Mesenchymal stem cell of the bone marrow (primary cell): ENCODE data around the genes FAM83B and GFRAL.

- CAGE, long polyA plus RNA, result no peak
These were observed 18.1 kb downstream of the KLHL31 start for GRCh38 chr6:53647602-53647801.

DNA sequence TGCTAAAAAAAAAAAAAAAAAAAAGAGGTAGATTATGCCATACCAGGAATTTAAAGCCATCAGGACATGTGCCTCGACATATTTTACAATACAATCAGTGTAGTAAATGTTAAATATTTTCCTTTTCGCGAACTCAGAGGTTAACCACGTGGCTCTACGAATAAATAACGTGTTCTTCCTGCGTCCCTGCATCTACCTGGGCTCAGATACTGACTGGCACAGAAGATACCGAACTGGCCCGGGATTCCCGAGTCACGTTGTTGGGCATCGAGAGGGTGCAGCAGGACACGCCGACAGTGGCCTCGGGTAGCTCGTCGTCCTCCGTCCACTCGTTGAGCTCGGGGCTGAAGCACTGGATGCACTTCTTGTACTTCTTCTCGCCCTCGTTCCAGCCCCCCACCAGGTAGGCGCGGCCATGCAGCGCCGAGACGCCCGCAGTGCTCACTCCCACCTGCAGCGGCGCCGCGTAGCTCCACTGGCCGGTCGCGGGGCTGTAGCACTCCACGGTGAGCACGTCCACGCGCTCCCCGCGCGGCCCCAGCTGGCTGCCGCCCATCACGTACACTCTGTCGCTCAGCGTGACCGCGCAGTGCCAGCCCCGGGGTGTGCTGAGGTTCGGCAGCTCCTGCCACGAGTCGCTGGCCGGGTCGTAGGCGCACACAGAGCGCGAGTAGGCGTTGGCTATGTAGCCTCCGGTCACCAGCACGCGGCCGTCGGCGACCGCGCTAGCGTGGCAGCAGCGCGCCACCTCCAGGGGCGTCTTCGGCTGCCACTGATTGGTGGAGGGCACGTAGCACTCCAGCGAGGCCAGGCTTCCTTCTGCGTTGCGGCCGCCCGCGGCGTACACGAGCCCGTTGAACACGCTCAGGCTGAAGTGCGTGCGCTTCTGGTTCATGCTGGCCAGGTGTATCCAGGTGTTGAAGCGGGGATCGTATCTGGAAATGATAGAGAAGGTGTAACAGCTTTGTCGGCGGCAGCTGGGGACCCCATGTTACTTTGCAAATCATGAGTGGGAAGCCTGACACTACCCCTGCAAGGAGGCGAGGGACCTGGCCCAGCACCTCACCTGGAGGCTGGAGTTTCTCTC, 13.8 kb downstream of the KLHL31 start:
- CAGE, long polyA plus RNA, result no peak

GRCh38 chr6:53662392-53662853, 3.1 kb downstream of the KLHL31 start:
- CAGE, long polyA plus RNA, result no peak

- CAGE, long polyA plus RNA, result no peak
These were observed 60.3 kb upstream of the LRRC1 start for GRCh38 chr6:53734409-53735035.

DNA sequence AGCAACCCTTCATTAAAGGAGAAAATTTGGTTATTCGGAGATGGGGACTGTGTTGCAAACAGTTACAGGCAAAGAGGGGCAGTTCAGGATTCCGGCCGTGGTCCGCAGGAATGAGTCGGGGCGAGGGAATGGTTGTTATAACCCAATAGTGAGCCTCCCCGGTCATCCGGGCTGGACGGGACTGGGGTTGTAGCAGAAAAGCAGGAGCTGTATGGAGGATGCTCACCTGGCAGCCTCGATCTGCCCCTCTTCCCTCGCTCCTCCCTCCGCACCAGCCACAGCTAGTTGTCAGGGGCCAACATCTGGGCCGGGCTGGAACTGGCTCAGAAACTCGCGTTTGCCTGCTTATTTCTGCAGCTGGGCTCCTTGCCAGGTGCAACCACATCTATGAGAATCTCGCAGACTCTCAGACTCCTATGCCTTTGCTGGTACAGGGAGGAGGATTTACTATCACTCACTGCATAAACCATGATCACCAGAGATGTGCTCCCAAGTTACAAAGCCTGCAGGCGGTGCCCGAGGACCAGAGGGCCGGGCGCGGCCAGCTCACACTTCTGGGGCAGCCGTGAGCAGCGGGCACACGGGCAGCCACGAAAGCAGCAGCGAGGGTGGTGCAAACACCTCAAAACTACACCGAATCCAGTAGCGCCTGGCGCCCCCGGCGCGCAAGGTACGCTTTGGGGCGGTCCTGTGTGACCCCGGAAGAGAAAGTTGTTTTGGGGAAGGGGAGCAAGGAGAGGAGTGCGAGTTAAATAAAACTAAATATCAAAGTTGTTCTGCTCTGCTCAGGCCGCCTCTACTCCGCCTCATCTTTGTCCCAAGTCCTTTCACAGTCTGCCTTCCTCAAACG, 633 bp upstream of the LRRC1 start:
- CAGE, long polyA plus RNA, result no peak

DNA sequence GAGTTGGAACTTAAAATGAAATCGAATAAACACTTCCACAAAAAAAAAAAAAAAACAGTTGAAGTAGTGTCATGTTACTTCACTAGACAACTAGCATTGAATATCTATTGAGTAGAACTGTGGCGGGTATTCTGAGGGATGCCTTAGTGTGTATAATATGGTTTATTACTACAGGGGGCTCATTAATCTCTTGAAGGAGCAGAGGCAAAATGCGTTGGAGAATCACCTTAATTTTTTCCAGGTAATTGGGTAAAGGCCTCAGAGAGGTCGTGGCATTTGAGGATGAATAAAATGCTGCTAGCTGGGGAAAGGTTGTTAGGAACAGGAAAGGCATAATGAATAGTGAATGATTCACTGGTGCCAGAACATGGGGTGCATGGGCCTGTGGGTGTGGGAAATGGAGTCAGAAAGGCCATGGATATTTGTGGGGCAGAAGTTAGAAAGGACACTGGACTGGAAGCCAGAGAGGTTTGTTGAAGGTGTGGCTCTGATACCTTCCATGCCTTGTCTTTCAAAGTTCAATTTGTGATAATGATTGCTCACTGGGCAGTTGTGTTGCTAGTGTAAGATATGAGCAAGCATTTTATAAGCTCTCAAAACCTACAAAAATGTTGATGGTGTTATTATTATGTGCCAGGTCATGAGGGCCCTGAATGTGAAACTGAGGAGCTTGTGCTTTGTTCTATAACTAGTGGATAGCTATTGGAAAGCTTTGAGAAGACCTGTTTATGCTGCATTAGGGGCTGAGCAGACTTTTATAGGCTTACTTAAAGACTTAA, 32.7 kb downstream of the LRRC1 start:
- CAGE, long polyA plus RNA, result no peak

- CAGE, long polyA plus RNA, result no peak
These were observed 92.6 kb upstream of the MLIP start for GRCh38 chr6:54018473-54019265.

DNA sequence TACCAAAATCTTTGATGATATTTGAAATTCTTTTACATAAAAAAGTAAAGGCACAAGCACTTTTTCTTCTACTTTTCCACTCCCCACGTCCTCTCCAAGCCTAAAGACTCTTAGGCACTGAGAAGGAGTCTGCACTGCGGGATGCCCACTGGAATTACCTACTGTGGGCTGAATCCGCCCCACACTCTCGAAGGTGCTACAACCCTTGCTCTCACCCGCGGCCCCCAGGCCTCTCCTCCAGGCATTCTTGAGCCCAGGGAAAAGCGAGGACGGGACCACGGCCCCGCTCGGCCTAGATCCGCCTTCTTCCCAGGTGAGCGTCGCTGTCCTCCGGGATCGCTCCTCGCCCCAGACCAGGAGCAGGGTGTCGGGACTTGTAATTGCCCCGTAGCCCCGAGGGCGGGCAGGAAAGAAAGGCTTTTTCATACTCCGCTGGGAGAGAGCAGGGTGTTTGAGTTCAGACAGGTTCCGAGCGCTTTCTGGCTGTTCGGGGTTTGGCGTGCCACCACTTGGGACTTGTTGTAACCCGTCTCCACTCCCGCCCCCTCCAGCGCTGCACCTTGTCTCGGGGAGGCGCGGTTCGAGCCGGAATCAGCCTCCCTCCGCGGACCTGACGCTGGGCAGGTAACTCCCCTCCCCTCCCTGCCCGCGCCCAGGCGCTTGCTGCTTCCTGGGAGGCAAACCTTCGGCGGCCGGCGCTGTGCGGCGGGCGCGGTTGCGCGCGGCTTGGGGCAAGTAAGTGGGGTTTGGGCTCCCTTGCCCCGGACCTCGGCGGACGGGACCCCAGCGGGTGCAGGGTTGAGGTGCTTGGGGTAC, at the start of gene FAM83B:
FAM83B (plus strand) TSS at position 680 of the 816 bp plus-strand sequence.
- CAGE, long polyA plus RNA, result no peak

- CAGE, long polyA plus RNA, result no peak
These were observed 1.7 kb downstream of the FAM83B start for GRCh38 chr6:54848348-54848633.

GRCh38 chr6:54961275-54962234, 115.0 kb downstream of the FAM83B start:
- CAGE, long polyA plus RNA, result no peak

DNA sequence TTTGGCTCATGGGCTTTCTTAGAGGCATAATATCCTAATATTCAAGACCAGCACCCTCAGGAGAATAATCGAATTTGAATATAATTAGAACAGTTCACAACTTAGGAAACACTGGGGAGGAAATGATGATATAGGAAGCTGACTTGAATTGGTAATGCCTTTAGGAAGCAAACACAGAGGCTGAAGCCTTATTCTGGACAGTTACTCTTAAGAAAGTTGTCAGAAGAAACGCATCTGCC, at the start of gene GFRAL:
GFRAL (plus strand) TSS at position 189 of the 239 bp plus-strand sequence.
- CAGE, long polyA plus RNA, result no peak

DNA sequence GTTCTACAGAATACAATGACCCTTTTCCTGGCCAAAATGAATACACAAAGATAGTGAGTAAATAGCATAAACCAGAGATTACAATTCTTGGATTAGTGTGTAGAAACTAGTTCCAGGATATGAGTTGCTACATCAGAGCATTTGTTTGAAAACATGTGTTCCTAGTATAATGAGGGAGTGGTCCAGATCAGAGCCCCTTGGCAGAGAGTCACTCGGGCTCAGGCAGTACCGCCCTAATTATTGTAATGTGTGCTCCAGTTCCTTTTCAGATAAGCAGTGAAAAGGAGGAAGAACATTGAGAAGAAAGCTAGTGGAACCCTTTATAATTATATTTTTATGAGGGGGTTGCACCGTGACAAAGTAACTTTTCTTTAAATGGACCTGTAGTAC, 63.8 kb upstream of the COL21A1 start:
- CAGE, long polyA plus RNA, result no peak

DNA sequence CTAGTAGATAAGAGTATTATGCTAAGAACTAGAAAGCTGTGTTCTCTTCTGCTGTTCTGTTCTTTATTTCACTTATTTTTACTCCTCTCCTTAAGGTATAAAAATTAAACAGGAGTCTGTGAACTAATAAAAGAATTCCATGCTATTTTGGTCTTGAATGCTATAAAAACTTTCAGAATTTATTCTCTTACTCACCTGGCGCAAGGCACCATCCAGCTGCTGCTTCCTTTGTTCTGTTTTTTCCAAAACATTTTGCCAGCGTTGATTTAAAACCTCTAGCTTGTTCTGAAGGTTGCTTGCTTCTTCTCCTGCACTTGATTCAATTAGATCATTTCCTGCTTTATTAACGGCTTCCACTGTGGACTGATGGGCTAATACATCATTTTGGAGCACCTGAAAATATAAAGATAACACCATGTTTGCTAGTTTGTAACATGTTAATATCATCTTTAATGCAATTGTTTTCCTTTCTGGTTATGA, 250.3 kb upstream of the COL21A1 start:
- CAGE, long polyA plus RNA, result no peak

DNA sequence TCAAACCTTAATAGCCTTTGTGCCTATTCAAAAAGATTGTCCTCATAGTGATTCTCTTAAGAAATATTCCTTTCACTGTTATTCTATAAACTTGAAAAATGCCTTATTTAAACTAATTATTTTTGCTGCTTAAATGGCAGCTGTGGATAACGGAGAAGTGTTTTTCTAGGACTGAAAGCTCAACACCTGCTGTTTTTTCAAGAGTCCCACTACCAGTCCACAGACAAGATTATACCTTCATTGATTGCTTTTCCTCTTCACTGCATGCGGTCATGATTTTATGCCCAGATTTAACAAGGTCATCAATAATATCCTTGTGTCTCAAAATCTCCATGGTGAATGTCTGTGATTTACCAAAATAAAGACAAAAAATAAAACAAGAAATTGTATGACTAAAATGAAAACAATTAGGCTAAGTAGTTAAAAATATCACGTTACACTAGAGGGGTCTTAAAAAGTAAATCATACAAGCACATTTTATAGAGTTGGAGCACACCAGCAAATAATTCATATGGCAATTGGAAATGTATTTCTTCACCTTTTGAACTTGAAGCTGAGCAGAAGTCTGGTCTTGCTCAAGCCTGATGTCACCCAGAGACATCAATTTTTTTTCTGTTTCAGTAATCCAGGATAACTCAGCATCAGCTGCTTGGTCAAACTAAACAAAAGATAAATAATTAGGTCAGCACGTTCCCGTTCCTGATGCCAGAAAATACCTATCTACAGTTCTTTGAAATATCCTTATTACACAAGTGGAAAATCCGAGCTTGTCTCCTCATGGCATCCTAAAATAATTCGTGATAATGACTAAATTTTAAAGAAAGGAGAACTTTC, 269.8 kb upstream of the COL21A1 start:
- CAGE, long polyA plus RNA, result no peak

DNA sequence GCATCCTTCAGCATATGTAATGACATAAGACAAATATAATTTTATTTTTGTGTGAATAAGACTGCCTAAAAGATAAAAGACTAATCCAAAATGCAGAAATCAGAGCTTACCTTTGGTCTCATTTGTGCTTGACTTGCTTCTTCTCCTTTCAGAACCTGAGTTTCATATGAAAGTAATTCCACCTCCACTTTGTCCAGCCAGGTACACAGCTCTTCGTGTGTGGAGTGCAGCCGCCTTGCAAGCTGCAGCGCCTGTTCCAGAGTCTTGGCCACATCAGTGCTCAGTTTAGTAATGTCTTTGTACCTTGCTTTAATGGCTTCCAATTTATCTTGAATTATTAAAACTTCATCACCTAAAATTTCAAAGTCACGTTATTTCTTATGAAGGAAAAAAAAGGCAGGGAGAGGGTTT, 280.0 kb upstream of the COL21A1 start:
- CAGE, long polyA plus RNA, result no peak

DNA sequence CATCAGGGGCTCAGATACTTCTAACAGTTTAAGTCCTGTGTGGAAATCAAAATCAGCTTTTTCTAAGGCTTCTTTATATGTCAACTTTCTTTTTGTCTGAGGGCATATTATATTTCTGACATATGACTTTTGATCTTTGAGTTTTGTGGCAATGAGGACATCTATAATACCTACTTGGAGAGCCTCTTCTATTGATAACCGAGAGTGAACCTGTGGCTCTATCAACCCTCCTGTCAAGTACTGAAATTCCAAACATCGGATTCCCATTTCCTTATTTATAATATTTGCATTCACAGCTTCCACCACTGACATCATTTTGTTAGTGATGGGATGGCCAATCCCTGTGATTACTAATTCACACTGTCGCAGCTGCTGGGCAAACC, 339.1 kb downstream of the DST start:
- CAGE, long polyA plus RNA, result no peak

DNA sequence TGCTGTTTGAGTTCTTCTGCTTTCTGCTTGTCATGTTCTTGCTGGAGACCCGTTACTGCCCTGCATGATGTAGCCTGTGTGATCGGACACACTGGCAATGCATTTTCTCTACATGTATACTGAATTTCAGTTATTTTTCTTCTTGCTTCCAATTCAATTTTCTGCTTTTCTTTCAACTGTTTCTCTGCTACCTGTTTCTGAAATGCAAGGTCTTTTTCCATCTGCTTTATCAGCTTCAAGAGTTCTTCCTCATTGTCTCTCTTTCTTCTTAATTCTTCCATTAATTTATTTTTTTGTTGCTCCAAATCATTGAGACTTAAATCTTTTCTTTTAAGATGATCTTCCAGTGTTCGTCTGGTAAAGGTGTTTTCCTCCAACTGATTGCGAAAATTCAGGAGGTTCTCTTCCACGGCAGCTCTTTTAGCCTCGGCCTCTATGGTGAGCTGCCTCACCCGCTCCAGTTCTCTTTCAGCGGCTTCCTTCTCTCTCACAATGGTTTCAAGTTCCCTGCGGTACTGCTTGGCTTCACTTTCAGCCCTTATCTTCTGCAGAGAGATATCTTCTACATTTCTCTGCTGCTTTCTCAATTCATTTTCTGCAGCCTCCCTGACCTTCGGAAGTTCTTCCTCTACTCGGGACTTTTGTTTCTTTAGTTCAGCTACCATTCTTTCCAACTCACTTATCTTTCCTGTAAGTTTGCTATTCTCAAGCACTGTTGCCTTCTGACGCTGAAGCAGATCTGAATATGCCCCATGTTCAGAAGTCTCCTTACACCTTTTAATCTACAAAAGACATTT, 334.5 kb downstream of the DST start:
- CAGE, long polyA plus RNA, result no peak

DNA sequence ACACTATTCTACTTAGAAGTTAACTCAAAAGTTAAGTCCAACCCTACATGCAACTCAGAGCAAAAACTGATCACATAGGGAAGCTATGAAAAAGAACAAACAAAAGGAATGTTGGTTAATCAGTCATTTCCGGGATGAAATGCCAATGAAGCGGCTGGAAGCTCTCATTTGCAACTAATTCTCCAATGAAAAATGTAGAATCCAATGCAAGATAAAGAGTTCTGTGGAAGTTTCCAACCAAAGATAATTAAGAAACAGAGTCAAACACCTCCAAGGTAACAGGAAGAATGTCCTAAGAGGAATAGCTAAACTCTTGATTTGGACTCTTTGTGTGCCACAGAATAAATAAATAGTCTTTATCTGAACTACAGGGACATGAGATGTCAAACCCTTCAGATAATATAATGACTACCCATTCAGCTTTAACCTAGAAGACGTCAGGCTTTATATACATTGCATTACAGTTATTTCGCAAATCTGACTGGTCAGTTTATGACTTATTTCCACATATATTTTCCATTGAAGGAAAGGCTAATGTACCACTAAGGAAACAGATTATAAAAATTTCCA, 264.0 kb downstream of the DST start:
- CAGE, long polyA plus RNA, result no peak

DNA sequence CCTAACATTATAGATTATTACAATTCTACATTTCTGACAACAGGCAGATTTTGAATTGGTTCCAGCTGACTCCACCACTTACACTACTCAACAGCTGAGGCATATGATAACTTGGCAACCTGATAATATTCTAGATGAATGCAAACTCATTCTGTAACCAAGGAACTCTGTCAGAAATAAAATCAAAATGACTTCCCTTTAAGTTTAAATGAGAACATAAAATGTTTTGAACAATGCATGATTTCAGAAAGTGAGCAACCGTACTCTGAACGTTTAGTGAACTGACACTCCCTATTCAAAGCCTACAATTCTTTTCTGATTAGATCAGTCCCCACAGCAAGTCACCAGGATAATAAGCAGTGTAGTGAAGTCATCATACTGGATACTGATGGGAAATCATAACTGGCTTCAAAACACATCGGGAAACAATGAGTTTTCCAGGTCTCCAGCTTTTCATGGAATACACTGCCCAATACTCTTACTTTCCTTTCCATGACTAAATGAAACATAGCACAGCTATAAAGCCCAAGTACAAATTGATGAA, 113.8 kb downstream of the DST start:
- CAGE, long polyA plus RNA, result no peak

- CAGE, long polyA plus RNA, result no peak
These were observed 104.7 kb downstream of the DST start for GRCh38 chr6:56849824-56850409.